ENCODE results near the genes HSCB, AP1B1 and LIF.

DNA sequence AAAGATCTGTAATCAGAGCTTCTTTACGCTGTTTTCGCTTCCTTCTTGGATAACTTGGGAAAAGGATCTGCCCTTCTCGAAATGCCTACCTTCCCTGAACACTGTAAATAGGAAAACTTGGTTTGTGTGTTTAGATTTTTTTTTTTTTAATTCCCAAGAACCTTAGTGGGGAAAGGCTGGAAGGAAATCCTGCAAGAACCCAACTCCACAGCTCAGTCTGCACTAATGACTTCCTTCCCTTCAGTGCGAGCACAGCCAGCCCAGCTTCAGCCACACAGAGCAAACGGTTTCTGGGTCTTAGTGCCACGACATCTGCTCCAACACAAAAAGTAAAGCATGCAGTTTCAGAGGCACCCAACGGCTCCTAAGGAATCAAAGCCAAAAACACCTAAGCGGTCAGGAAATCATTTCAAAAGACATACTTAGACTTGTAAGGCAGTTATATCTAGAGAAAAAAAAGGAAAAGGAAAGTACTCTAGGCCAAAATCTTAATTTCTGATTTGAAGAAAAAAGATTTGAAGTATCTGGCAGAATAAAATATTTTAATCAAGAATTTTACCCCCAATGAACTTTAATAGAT is 236.1 kb downstream of the TTC28 start:
- RRBS = no CpG with 5 or more reads among the region's 8 CpGs

- RRBS = under 1% methylated on average over 24 of the region's 60 CpGs
Observed at GRCh38 chr22:28741891-28743020, at the start of gene HSCB. Gene HSCB (plus strand): TSS chr22:28742039.

DNA sequence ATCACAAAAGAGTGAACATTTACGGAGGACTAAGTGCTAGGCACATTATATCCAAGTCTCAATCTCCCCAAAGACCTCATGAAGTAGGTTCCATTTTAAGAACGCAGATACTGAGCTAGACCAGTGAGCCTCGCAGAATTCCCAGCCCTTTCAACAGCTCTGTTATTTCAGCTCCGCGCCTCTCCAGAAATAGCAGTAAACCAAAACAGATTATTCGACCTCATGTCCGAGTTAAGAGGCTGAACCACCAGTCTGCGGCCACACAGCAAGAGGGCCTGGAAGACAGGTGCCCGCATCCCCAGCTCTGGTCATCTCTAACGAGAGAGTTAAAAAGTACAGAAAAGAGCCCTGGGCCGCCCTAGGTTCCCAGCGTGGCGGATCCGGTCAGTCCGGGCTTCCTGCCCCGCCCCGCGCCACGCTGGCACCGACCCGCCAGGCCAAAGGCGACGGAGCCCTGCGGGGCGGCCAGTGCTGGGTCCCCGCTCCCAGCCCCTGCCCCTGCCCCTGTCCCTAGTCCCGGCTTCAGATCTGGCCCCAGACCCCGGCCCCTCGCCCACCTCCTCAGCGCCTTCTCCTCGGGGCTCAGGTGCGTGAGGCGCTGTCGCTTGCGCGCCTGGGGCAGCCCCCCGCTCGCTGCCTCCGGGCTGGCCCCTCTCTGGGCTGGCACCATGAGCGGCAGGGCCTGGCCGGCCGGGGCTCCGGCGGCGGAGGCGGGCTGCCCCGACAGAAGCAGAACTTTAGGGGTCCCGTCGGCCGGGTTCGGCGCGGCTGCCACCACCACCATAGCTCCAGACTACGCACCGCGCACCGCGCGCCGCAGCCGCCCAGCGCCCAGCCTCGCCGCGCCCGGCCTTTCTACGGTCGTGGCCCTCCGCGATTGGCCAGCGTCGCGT is 27.5 kb downstream of the CCDC117 start:
- RRBS = 1% methylated on average over 39 of the region's 73 CpGs

DNA sequence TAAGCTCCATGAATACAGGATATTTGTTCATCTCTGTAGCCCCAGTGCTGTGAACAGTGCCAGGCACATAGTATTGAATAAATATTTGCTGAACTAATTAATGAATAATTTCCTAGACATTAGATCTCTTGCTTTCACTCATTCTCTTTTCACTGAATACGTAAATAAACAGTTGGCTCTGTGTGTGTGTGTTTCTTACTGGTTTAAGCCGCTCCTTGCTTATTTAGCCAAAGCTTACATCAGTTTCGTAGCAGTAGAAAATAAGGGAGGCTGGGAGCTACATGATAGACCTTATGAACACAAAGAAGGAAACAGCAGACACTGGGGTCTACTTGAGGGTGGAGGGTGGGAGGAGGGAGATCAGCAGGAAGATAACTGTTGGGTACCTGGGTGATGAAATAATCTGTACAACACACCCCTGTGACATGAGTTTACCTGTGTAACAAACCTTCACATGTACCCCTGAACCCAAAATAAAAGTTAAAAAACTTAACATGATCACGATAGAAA is 17.3 kb downstream of the KREMEN1 start:
- RRBS = no CpG with 5 or more reads among the region's 4 CpGs

DNA sequence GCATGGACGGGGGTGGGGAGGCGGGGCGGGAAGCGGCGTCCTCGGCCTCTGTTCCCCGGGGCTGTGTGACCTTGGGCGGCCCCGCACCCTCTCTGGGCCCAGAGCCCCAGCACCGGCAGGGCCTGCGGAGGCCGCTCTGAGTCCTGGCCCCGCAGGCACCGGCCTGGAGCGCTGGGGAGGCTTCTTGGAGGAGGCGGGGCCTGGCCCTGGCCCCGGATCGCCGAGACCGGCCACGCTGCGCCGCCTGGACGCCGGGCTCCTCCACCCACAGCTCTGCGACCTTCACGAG is 685 bp downstream of the GAS2L1 start:
- RRBS = 2% methylated on average over 15 of the region's 27 CpGs

DNA sequence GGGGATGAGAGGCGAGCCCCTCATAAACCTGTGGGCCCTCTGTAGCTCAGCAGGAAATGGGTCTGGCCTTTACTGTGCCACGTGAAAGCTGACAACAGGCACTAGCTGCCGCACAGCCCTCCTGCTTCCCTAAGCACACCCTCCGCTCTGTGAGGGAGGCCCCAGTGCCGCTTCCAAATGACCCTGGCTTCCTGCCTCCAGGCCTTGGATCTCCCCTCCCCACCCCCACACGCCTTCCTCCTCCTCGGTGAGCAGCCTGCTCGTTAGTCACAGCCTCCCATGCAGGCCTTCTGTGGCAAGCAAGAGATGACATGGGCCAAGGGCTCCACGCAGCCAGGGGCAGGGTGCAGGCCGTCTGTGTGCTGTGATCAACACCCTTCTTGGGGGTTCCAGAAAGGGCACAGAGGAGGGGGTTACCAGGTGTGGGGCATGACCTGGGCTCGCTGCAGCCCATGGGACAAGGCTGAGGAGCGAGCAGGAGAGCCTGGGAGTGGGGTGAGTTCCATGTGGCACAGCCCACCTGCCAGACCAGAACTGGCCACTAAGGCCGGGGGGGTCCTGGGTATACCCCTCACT is 15.3 kb upstream of the RASL10A start:
- RRBS = no CpG with 5 or more reads among the region's 13 CpGs

- RRBS = no CpG with 5 or more reads among the region's 5 CpGs
Observed at GRCh38 chr22:29363598-29363797, 24.9 kb downstream of the AP1B1 start.

GRCh38 chr22:29387980-29388871 is at the start of gene AP1B1:
Gene AP1B1 (minus strand): TSS chr22:29388570.
- RRBS = under 1% methylated on average over 24 of the region's 72 CpGs

DNA sequence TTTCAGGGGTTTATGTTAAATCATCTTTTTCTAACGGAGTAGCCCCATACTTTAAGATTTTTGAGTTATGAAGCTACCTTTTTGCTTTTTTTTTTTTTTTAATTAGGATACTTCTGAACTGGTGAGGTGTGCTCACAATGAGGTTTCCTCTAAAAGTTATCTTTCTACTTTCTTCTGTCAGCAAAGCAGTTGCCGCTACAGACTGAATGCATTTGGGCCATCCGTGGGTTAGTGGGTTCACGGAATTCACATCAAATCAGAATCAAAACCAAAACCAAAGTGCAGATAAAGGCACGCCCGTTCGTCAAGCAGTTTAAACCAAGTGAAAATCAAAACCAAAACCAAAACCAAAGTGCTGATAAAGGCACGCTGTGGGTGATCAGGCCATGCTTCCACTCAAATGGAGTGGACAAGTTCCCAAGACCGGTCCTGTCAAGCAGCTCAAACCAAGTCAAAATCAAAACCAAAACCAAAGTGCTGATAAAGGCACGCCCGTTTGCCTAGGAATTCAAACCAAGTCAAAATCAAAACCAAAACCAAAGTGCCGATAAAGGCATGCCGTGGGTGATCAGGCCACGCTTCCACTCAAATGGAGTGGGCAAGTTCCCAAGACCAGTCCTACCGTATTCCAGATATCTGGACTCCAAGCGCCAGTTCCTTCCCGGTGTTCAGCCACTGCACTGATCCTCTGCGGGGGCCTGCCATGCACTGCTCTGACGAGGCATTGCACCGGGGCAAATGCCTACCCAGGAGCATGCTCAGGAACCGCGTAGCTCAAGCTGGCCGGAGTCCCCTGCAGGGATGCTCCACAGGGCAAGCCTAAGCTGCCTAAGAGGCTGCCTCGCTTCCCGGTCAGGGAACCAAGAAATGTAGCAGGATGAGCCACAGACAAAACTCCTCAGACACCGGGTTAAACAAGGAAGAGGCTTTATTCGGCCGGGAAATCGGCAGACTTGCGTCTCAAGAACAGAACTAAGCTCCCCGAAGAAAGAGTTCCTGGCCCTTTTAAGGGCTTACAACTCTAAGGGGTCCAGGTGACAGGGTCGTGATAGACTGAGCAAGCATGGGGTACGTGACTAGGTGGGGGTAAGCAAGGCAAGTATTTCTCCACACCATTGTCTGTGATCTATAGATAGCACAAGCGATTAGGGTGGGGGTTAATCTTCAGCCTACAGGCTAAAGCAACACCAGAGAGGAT is 26.8 kb upstream of the AP1B1 start:
- RRBS = 9% methylated on average over 3 of the region's 34 CpGs

GRCh38 chr22:29702805-29703637 is 16.8 kb upstream of the CABP7 start:
- RRBS = 7% methylated on average over 5 of the region's 24 CpGs

GRCh38 chr22:30027116-30027501 is 53.2 kb upstream of the HORMAD2 start:
- RRBS = no CpG with 5 or more reads among the region's 3 CpGs

- RRBS = no CpG with 5 or more reads among the region's 3 CpGs
Observed at GRCh38 chr22:30076979-30077693, 3.1 kb upstream of the HORMAD2 start.

DNA sequence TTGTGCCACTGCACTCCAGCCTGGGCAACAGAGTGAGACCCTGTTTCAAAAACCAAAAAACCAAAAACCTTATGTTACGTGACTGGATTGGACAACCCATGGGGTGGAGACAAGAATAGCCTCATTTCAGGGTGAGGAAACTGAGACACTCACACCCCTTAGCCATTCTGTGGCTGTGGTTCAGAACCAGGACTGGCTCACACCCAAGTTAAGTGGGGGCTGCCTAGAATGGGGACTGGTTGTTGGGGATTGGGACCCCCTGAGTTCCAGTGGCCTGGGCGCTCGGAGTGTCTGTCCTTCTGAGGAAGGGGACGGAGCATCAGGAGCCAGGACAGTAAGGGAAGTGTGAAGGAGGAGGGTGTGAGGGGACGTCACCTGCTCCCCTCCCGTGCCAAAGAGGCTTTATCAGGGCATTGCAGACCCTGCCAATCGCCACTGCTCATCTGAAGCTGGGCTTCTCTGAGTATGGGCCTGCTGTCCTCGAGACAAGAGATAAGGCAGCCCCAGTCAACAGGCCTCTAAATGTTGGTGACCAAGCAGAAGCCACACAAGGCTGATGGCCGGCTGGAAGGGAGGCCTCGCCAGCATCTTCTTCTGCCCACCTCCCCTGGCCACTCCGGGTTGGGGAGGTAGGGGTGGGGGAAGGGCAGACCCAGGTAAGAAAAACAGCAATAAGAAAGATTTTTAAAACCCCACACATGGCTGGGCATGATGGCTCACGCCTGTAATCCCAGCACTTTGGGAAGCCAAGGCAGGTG is 29.9 kb downstream of the LIF start:
- RRBS = 55% methylated on average over 3 of the region's 12 CpGs

GRCh38 chr22:30246322-30246981 is at the start of gene LIF:
Gene LIF (minus strand): TSS chr22:30246759.
- RRBS = 1% methylated on average over 35 of the region's 45 CpGs

GRCh38 chr22:30248411-30249720 is 2.3 kb upstream of the LIF start:
- RRBS = 21% methylated on average over 4 of the region's 29 CpGs

- RRBS = no CpG with 5 or more reads among the region's 12 CpGs
Observed at GRCh38 chr22:30251555-30252051, 5.0 kb upstream of the LIF start.

GRCh38 chr22:30290426-30291598 is 1.5 kb upstream of the CASTOR1 start:
- RRBS = no CpG with 5 or more reads among the region's 14 CpGs

GRCh38 chr22:30310428-30310959 is 16.2 kb downstream of the TBC1D10A start:
- RRBS = no CpG with 5 or more reads among the region's 7 CpGs

DNA sequence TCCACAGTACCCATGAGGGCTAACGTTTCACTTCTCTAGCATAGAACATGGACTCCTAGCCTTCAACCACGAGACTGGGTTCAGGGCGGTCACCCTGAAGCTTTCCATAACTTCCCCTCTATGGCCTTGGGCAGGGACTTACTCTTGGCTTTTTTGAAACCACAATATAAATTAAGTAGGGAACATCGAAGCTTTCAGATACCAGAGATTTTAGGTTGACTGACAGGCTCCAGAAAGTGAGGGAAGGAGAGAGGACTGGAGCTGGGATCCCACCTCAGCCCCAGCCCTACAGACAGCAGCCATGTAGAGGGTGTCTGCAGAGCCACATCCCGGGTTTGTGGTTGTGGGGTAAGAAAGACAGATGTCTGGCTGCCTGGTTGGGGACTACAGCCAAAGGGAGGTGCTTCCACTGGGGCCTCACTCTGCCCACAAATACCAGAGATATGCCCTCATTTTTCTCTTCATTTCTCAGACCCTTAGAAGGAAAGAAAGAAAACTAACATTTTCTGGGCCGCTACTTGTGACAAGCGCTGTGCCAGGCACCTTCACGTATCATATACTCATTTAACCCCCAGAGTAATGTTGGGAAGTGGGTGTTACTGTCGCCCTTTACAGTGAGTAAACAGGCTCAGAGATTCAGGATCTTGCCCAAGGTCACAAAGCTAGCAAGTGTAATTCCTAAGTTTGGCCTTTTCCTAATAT is 2.4 kb downstream of the TBC1D10A start:
- RRBS = no CpG with 5 or more reads among the region's 9 CpGs

GRCh38 chr22:30423529-30424000 is 2.0 kb upstream of the MTFP1 start:
- RRBS = 1% methylated on average over 10 of the region's 32 CpGs

Data from zone of skin (tissue), 1 donor.